Subcutaneous preadipocyte (primary cell): ENCODE measurements around a stretch of chr6.

DNA sequence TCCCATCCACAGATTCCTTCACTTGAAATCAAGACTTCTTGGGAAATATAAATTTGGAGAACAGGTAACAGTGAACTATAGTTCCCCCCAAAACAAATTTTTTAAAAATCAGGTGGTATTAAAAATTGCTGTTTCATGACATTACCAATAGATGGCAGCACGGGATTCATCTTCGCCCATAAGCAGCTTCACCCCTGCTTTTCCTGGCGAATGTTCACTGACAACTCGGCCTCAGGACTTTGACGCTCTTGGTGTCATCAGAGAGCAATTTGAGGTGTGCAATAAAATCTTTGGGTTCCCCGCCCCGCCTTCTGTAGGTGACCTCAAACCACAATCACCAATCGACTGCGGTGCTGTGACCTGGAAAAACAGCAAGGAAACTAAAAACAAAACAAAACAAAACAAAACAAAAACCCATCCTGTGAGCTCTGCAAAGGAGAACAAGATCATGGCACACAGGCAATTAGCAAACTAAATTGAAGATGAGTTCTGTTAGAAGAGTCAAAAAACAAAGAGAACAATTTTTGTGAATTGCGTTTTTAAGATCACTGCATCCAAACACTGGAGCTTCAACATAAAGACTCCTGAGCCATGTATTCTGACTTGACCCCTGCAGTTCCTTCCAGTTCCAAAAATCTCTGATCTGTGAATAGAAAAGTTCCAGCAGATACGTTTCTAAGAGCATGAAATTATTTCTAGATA lies 159.0 kb upstream of the TNFAIP3 start:
- CAGE, long polyA plus RNA: no peak

DNA sequence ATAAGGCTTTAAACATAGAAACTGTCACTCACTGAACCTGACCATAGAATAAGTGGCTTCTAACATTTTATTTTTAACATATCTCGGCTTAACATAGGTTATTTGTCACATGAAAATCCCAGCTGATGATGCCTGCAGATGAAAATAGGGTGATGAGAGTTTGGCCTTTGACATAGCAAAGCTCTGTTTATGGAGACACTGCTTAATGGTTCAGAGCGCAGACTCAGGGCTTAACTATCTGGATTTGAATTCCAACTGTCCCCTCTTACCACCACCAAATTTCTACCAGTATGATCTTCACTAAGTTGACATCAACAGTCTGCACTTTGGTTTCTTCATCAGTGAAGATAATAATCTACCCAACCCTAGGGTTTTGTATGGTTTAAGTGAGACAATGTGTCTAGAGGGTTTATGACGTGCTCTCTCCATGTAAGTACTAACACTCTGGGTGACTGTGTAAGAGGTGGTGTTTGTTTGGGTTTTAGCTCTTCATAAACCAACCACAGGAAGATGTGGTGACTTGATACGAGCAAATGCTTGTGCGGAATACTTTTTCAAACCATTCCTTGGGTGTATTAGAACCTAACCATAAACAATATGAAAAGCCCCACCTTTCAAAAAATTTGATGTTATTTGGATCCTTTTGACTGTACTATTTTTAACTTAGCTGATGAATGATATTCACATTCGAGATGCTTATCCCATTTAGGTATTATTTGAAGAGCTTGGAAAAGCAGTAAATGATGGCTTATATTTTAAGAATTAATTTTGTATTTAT lies 151.4 kb upstream of the TNFAIP3 start:
- CAGE, long polyA plus RNA: no peak

DNA sequence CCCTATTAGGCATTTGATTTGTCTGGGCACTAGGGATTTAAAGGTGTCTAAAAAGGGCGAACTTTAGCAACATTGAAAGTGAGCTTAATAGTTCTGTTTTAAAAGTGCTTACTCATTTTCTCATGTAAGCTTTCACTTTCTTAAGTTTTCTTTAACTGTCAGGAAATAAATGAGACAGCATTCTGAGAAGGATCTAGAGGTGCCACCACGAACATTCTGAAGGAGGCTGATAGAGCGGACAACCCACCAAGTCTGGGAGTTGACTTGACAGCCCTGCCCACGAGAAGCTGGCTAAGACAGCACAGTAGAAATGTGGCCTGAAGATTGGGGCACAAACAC lies 144.4 kb upstream of the TNFAIP3 start:
- CAGE, long polyA plus RNA: no peak

DNA sequence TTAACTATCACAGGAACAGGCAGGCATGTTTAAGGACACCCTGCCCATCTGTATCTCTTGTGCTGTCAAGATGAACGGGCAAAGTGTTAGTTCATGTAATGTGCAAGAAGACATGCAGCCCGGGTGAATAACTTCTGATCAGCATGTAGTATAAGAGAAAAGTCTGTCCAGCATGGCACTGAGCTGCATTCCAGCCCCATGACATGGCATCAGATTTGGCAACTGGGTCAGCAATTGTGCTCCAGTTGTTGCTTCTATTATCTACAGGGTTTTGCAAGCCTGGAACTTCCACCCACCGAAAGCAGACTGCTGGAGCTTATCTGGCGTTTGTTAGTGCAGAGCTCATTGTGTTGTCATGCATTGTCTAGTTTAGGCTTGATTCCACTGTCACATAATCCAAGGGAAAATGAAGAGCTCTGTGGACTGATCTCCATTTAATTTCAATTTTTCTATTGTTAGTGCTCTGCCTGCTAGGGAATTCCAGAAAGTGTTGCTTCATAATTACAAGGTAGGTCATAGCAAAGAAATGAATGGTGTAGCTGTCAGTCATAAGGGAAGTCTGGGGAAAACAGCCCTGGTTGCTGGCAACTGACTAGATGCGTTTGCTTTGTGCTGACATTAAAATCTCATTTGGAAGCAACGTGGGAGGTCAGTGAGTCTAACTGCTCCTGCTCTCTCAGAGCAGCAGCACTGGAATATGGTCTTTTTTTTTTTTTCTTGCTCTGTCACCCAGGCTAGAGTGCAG lies 138.2 kb upstream of the TNFAIP3 start:
- CAGE, long polyA plus RNA: no peak

- CAGE, long polyA plus RNA: no peak
These were observed 4.4 kb upstream of the TNFAIP3 start for GRCh38 chr6:137862516-137863295.

DNA sequence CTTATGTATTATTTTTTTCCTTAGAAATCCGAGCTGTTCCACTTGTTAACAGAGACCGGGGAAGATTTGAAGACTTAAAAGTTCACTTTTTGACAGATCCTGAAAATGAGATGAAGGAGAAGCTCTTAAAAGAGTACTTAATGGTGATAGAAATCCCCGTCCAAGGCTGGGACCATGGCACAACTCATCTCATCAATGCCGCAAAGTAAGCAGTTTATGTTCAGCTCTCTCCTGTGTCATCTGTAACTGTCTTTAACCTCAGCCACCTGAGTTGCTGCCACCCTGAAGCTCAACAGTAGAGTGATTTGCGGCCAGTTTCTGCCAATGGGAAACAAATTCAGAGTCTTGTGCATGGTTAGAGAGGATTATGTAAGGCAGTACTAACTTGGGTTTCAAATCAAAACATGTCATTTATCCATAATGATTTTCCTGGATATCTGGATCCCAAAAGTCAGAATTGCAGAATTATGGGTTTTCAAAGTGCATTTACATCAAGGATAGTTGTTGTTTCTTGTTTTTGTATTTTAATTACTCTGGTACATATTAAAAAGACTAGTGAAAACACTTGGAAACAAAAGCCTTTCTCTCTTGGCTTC lies 10.1 kb downstream of the TNFAIP3 start:
- CAGE, long polyA plus RNA: no peak

DNA sequence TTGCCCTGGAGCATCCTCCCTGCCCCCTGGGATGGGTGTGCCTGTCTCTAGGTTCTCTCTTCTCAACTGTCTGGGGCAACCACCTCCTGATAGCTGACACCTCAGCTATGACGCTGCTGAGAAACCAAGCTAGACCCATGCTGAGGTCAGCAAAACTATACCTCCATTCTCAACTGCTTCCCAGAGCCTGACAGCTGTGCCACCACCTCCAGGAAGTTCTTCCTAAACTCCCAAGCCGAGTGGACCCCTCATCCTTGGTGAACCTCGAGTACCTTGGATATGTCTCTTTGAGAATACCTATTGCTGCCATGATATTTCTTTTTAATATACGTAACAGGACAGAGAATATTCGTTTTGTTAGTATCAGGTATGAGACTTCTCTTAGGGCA lies 72.0 kb downstream of the PERP start:
- CAGE, long polyA plus RNA: no peak

DNA sequence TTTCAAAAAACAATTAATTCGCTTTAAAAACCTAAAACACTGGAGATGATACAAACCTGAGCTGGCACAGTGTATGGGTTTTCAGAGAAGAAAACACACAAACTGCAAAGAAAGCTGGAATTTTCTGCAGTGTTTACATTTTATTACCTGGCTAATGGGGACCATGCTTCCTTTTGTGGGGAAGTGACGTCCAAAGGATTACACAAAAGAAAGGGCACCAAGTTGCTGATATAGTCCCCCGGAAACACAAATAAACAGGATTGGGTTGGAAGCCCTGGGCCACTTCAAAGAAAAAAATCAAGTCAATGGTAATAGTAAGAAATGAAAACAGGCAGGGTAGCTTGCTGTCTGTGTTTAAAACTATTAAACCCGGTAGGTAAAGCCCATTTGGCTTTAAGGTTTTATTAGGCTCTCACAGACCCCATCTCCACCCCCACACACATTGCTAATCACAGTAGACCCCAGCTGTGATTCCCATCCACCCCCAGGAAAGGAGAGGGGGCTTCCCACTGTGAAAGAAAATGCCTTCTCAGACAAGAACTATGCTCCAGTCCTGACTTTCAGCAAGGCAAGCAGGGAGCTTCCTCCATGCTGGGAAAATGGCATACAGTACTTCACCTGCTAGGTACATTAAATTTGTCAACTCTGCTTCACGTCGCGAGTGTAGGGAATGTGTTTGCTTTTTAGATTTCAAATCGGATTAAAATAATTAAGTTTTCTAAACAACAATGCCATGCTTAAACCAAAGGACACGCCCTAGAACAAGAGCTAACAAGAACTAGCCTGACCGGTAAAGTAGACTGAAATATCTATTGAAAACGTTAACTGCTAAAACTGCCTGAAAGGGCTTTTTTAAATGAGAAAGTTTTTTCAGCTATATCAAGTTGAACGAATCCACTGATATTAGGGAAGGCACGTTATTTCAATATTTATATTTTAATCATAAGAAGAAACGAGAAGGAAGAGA lies 1.1 kb downstream of the PERP start:
- CAGE, long polyA plus RNA: no peak

DNA sequence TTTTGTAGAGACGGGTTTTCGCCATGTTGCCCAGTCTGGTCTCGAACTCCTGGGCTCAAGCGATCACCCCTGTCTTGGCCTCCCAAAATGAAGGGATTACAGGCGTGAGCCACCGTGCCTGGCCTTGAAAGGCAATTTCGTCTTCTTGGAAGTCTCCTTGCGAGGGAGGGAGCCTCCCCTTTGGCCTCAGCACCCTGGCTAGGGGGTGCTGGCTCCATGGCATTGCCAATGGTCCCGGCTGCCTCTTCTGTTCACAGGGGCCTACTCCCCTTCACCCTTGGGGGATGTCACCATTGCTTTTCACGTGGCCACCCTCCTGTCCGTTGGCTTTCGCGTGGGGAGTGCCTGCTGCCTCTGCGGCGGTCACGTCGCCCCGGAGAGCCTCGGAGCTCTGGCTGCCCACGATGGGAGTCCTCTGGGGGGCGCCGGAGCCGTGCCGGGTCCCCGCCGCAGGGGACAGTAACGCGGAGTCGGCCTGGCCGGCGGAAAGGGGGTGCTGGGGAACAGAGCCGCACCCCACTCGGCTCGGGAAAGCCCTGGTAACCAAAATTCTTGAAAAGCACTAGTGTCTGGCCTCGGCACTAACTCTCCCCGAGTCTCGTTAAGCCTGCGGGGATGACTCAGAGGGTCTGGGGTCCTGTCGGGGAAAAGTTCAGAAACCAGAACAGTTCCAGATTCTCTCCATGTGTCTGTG lies 716 bp upstream of the HEBP2 start:
- CAGE, long polyA plus RNA: no peak

DNA sequence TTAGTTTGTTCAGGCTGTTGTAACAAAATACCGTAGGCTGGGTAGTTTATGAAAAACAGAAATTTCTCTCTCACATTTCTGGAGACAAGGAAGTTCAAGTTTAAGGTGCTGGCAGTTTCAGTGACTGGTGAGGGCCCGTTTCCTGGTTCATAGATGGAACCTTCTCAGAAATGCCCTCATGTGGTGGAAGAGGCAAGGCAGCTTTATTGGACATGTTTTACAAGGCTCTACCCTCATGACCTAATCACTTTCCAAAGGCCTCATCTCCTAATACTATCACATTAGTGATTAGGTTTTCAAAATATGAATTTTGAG lies 2.4 kb downstream of the HEBP2 start:
- CAGE, long polyA plus RNA: no peak

DNA sequence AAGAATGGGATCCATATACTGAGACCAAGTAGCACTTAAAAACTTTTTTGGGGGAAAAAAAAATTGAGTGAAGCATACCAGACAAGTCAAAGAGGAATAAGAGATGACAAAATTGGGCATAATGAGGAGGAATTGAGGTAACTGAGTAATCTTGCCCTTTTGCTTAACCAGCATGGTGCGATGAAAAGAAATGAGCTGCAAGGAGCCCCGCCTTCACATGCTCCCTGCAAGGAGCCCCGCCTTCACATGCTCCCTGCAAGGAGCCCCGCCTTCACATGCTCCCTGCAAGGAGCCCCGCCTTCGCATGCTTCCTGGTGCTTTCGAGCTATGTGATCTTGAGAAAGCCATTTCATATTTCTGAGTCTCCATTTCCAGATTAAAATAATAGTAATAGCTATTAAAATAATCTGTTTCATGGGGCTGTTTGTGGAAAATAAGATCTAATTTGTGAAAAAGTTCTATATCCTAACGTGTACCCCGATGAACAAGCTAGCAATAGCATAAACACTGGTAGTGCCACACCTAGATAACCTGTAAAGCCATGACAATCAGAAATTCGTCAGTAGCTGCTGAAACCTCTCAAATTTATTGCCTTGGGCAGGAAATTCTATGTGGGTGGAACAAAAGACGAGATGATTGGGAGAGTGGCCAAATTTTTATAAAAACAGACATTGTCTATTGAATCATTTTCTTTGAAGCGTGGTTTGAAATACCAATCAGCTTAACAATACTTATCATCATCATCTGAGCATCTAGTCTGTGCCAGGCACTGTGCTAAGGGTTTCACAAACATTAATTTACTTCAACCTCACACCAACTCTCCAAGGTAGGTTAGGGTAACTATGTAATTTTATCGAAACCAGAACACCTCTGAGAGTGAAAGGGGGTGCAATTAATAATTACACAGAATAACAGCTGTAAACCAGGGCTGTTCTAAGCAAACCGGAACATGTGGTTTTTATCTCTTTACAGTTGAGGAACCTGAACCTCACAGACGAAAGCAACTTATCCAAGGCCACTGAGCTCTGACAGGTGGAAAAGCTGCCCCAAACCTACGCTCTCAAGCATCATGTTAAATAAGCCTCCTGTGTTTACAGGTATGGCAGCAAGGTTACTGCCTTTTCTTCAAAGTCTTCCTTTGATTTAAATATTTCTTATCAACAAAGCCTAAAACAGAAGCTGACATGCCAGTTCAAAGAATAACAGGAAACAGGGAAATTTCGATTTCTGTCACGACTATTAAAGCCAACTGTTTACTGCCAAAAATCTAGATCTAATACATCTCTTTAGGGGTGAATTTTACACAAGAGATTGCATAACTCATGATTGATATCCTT lies 43.6 kb downstream of the NHSL1 start:
- CAGE, long polyA plus RNA: no peak

DNA sequence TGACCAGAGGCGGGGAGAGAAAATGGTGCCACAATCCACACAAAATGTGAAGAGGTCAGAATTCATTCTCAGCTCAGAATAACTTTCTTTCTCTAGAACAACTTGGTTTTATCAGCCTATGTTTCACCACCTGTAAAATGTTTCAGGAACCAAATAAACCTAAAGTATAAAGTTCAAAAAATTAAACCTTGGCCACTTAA lies 5.4 kb upstream of the NHSL1 start:
- CAGE, long polyA plus RNA: no peak

GRCh38 chr6:138554826-138555236 lies 55.5 kb upstream of the NHSL1 start:
- CAGE, long polyA plus RNA: no peak

DNA sequence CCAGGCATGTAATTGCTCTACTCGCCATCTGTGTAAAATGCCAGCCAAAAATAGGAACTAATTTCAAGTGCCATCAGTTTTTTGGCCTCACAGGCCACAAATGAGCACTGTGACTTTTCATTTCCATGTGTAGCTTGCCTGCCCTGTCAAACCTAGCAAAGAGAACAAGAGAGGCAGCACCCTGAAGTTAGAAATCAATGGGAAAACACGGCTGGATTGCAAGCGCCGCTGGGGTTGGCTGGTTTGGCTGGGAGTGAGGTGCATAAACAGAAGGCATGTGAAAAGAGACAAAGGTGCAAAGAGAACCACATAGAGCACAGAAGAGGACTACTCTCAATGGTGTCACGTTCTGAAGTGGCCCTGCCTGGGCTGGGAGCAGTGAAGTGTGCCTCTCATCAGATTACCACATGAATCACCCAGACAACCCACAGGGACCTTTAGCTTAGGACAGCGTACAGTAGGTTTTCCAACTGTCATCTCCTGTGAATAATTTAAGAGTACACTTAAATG lies 78.0 kb upstream of the NHSL1 start:
- CAGE, long polyA plus RNA: no peak

GRCh38 chr6:138724132-138724339 lies 49.5 kb upstream of the CCDC28A start:
- CAGE, long polyA plus RNA: no peak

DNA sequence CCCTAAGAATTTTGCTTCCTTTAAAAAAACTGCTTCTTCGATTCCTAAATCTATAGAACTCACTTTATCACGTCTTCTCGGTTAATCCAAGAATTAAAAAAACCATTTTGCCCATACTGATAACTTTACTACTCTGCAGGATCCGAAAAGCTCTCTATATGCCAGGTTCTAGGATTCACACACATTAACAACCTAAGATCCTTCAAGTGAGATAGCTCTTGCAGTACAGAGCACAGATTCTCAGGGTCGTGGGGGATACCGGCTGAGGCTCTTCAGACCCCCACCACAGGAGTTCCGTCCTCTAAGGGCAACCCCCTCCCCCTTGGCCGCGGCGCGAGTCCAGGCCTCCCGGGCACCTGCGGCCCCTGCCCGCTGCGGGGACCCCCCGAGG lies 1.0 kb downstream of the REPS1 start:
- CAGE, long polyA plus RNA: no peak

DNA sequence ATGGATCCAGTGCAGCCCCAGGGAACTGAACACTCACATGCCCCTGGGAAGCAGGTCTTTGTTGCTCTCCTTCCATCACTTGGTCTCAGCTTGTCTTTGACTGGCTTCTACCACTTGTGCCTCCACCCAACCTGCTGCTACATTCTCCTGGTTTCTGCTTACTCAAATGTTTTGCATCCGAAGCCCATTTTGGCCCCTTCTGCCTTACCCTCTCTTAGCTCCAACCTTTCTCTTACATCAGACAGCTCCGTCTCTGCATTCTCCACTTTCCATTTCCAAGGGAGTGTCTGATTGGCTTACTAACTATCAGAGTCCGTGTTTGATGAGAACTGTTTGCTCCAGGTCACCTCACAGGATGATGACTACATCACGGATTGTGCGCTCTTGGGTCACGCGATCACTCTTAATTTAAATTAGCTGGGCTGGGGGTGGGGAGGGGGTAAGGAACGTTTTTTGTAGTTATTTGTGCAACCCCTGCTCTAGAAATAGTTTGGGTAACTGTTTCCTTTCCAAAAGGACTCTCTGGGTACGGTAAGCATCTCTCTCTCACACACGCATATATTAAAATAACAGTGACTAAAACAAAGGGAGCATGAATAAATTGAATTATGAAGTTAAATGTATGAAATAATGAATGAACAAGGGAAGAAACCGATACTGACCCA lies 809 bp upstream of the ABRACL start:
- CAGE, long polyA plus RNA: no peak

GRCh38 chr6:139125012-139125383 lies 9.9 kb upstream of the HECA start:
- CAGE, long polyA plus RNA: no peak

GRCh38 chr6:139157000-139157637 lies 22.2 kb downstream of the HECA start:
- CAGE, long polyA plus RNA: no peak

DNA sequence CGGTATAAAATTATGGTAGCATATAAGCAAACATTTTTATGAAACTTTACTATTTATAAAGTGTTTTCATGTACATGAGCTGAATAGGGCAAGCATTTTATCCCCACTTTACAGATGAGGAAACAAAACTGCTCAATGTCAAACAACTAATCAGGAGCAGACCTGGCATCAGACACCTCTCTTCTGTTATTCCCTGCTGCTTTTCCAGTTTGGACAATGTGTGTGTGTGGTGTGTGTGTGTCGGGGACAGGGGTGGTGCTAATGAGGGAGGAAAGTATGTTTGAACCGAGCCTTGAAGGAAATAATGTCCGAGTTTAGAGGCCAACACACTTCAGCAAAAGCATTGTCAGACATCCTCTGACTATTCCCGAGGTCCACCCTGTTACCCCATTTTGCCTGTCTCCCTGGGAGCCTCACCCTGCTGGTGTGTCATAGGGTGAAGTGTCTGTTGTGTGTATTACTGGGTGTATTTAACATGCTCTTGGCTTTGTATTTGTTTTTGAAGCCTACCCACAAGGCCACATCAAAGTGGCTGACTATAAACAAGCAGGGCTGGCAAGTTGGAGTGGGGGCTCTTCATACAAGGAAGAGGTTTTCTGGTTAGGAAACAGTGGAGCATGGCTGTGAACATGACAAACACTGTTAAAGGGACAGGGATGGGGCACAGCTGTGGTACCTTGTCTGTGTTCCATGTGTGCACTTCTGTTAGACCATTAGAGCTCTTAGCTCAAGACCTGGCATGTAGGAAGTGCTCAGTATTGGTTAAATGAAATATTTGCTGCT lies 26.1 kb downstream of the HECA start:
- CAGE, long polyA plus RNA: no peak